T-cell (primary cell): ENCODE measurements around a stretch of chr22.

GRCh38 chr22:46814941-46815672 lies 52.7 kb downstream of the TBC1D22A start:
- PRO-cap, 7 experiments, result no peak in any of the 7 experiments

GRCh38 chr22:47053493-47054390 lies 291.3 kb downstream of the TBC1D22A start:
- PRO-cap, 7 experiments, result no peak in any of the 7 experiments

DNA sequence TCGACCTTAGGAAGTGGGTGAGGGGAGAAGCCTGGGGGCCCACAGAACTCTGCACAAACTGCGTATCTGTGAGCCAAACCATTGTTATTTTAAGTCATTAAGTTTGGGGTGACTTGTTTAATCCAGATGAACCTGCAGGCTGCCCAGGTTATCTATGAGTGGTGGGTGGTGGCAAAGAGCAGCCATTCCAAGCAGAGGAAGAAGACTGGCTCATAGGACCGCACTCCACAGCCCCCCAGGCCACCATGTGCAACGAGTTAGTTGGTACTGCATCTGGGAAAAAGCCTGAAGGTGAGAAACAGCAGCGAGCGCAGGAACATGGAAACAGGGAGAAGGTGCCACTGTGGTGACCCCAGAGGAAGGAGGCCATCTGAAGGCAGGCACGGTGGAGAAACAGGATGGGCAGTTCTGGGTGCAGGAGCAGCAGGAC lies 300.2 kb downstream of the TBC1D22A start:
- PRO-cap, 7 experiments, result no peak in any of the 7 experiments

GRCh38 chr22:47135485-47136008 lies 373.1 kb downstream of the TBC1D22A start:
- PRO-cap, 7 experiments, result no peak in any of the 7 experiments

- PRO-cap, 7 experiments, result no peak in any of the 7 experiments
Observed at GRCh38 chr22:47163885-47164975, 401.8 kb downstream of the TBC1D22A start.

GRCh38 chr22:47634601-47634904 lies 854.8 kb upstream of the TAFA5 start:
- PRO-cap, 7 experiments, result no peak in any of the 7 experiments

DNA sequence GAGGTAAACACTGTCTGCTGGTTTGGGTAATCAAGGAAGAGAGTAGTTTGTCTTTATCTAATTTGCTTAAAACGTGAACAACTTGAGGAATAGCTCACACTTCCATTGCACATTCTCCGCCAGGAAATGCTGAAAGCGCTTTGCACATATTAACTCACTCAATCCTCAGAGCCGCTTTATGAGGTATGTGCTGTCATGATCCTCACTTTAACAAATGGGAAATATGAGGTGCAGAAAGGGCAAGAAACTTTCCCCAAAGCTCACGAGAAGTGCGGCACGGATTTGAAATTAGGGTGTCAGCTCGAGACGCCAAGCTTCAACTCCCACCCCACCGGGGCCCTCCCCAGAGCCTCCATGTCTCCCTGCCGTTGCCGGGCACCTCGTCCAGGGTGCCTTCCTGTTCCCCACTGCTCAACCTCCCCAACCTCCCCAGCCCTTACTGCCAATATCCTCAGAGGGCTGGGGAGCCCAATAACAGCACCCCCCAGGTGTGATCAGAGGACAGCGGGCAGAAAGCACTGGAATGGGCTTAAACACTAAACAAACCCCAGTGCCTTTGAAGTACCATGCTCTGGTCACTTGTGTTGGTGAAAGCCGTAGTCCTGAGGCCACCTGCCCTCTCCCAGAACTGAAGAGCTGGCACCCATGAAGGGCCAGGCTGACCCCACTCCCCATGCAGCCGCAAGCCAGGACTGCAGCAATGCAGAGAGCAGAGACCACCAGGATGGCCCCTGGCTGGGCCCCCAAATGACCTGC lies 390.5 kb upstream of the TAFA5 start:
- PRO-cap, 7 experiments, result no peak in any of the 7 experiments

- PRO-cap, 7 experiments, result no peak in any of the 7 experiments
Observed at GRCh38 chr22:48161197-48161599, 328.2 kb upstream of the TAFA5 start.

GRCh38 chr22:48396629-48397240 lies 92.6 kb upstream of the TAFA5 start:
- PRO-cap, 7 experiments, result no peak in any of the 7 experiments

GRCh38 chr22:48501291-48501639 lies 11.9 kb downstream of the TAFA5 start:
- PRO-cap, 7 experiments, result no peak in any of the 7 experiments

DNA sequence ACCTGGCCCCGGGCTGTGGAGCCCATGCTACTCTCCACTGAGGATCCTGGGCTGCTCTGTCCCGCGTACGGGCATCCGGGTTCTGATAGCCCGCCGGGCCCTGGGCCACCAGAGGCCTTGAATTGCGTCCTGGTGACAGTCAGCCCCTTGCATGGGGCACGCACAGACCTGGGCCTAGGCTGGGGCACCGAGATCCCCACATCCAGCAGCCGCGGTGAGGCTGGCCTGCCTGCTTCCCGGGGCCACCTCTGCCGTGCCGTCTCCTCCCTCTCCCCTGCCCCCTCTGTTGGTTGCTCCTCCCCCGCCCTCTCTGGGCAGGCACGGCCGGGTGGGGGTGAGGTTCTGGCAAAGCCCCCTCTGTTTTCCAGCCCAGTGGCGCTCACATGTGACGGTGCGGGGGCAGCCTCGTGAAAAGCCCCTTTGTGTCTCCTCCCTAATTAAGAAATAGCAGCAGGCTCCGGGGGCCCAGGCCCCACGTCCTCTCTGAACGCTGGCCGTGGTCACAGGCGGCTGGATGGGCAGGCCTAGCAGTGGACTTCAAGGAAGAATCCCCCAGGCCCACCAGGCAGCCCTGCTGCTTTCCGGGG lies 28.3 kb downstream of the TAFA5 start:
- PRO-cap, 7 experiments, result no peak in any of the 7 experiments

- PRO-cap, 7 experiments, result no peak in any of the 7 experiments
Observed at GRCh38 chr22:48566780-48567121, 77.4 kb downstream of the TAFA5 start.

DNA sequence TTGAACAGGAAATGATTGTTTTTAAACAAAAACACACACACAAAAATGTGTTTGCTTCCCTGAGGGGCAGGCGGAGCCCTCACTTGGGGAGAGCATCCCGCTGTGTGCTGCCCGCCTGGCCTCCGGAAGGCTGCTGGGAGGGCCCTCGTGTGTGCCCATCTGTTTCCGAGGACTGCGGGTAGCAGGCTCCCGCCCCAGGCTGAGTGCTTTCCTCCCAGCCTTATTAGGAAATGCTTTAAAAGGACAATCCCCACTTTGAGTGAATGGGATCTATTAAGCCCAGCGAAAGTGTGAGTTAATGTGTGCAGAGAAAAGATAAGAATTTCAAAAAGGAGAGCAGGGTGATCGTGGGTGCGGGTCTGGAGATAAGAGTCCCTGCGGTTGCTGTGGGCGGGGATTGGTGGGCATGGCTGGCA lies 77.8 kb downstream of the TAFA5 start:
- PRO-cap, 7 experiments, result no peak in any of the 7 experiments

DNA sequence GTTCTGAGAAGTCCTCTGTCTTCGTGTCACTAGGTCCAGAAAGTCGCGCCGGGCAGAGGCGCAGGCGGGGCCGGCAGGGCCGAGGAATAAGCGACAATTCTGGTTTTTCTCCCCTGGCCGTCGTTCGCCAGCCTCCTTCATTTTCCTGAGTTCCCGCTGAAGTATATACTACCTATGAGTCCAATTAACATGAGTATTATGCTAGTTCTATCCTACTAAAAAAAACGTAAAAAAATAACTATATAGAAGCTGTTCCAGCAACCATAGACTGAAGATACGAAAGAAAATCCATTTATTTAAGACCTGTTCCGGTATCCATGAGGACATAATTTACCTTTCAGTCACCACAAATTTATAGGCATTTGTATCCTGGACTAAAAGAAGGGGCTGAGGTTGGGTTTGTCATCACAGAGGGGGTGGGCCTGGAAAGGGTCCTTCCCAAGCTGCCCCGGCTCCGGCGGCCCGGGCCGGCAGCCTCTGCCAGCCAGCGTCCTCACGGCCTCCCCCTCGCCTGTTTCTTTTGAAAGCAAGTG lies 262.0 kb downstream of the TAFA5 start:
- PRO-cap, 7 experiments, result no peak in any of the 7 experiments

DNA sequence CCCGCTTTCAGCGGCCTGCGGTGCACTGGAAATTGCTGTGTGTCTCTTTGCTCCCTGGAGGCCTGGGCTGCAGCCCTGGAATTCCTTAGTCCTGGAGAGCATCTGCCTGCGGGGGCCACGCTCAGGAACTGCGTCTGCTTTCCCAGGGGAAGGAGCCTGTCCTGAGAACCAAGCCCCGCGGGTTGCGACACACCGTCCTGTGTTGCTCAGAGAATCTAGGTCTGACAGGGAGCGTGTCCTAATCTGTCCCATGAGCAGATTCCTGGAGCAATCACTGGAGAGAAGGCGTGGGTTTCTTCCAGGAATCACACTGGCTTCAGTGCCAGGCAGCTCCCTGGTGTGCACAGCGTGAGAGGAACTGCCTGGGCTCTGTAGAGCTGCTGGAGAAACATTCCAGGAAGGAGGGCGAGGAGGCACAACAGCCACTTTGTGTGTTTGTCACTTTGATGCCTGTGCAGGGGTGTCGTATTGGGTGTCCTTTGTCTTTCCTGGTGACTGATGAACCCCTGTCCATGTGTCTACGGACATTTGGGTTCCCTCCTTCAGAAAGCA lies 630.3 kb downstream of the TAFA5 start:
- PRO-cap, 7 experiments, result no peak in any of the 7 experiments

DNA sequence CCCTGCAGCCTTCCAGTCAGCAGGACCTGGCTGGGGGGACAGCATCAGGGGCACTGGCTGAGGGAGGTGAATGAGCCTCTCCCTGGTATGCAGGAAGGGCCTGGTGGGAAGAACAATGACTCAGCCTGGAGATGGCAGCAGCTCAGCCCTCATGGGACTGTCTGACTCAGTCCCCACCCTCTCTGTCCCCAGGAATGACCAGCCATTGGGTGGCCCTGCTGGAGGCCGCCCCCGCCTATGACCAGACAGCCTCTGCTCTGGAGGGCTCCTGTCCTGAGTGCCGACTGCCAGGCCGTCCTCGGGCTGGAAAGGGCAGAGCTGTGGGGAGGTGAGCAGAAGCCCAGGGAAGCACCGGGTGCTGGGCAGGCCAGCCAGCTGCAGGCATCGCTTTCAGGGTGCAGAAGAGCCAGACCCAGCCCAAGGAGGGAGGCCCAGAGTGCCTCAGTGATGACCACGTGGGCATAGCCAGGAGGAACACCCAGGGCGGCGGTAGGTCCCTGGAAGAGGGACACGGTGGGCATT lies 454.9 kb downstream of the BRD1 start:
- PRO-cap, 7 experiments, result no peak in any of the 7 experiments

DNA sequence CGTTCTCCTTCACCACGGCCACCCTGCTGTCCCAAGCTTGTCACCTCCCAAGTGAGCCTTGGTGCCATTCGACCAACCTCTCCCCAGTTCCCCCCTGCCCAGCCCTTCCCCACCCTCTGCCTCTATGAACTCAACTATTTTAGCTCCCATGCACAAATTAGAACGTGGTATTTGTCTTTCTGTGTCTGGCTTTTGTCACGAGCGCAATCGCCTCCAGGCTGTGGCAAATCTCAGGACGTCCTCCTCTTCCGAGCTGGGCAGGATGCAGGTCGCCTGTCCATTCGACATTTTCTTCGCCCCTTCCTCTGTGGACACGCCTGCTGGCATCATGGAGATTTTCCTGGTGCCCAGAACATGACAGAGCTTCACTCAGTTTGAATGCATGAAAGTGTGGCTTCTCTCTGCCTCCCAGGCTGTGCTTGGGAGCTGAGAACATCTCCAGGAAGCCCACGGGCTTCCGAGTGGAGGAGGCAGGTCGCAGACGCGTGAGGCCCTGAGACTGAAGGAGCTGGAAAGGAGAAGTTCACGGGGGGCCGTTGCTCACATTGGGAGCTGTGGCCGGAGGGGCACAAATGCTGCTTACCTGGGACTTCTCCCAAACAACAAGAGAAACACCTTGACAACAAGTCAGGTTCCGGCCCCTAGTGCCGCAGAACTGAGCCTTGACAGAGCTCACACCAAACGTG lies 207.2 kb downstream of the BRD1 start:
- PRO-cap, 7 experiments, result no peak in any of the 7 experiments

- PRO-cap, 7 experiments, result no peak in any of the 7 experiments
Observed at GRCh38 chr22:49621769-49622220, 205.9 kb downstream of the BRD1 start.

GRCh38 chr22:49656686-49657252 lies 170.9 kb downstream of the BRD1 start:
- PRO-cap, 7 experiments, result no peak in any of the 7 experiments

- PRO-cap, 7 experiments, result no peak in any of the 7 experiments
Observed at GRCh38 chr22:49658349-49658805, 169.3 kb downstream of the BRD1 start.